Measurements from ENCODE around the genes TAGLN2 and KCNJ10.

DNA sequence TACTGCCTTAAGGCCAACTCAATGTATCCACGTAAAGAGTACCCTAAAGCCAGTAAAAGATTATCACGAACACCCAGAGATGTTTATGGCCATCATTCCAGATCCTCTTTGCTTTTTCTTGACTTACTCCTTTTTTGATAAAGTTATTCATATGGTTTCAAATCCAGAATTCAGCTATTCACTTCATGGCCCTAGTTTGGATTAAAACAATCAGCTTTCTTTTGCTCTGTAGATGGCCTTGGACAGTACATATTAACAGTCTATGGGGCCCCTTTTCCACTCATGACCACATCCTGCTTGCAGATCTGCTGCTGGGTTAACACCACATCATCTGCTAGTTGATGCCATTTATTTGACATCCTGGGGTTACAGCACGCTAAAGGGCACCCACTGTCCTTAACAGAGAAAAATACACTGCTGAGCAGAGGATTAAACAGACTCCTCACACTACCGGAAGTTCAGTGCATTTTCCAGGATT is 1.0 kb upstream of the IFI16 start:
- CAGE, long polyA plus RNA, result no peak
- RRBS, result no CpG with 5 or more reads among the region's 4 CpGs

DNA sequence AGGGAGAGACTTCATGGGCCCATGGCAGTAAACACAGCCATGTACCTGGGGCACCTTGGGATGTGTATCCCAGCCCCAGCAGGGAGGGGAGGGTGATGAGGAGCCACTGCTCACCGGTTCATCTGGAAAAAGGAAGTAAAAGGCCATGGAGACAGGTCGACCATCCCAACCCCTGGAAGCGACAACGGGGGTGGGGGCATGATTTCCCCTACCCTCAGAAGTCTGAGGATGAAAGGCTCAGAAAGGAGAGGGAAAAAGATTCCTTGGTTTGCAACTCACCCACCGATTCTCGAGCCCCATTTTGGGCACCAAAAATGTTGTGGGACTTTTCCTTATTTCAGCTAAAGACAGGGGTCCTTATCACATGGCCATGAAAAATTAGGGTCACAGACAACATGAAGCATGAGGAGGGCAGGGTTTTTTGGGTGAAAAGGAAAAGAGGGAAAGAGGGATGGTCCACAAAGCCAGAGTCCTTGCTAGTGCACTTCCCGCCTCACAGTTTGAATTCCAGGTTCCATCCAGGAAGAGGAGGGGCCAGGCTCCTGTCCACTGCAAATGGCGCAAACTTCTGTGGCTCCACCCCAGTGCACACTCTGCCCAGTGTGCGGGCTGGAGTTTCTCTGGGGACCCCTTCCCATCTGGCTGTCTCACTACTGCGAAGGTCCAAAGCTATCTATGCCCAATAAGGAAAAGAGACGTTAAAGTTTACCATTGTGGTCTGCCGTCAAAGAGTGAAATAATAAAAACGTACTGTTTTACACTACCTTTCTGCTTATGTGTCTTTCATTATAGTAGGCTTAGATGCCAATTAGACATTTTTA is 18.0 kb downstream of the AIM2 start:
- CAGE, long polyA plus RNA, result no peak
- RRBS, result no CpG with 5 or more reads among the region's 13 CpGs

- CAGE, long polyA plus RNA, result no peak
- RRBS, result no CpG with 5 or more reads among the region's 29 CpGs
These were observed 16.4 kb upstream of the ACKR1 start for GRCh38 chr1:159188101-159188800.

DNA sequence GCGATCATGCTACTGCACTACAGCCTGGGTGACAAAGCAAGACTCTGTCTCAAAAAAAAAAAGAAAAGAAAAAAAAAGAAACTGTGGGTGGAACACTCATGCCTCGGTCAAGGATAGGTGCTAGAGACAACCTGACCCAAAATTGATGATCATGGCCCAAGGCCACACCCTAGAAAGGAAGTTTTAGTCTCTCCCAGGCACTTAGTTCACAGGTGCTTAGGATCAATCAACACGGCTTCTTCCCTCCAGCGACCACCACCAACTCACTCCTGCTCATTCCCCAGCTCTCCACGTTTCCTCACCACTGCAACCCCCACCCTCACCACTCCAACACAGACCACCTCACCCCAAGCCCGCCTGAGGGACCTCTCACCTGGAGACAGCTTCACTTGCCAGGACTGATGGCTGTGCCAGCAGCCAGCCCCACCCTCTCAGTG is 7.9 kb downstream of the TAGLN2 start:
- CAGE, long polyA plus RNA, result no peak
- RRBS, result no CpG with 5 or more reads among the region's 6 CpGs

DNA sequence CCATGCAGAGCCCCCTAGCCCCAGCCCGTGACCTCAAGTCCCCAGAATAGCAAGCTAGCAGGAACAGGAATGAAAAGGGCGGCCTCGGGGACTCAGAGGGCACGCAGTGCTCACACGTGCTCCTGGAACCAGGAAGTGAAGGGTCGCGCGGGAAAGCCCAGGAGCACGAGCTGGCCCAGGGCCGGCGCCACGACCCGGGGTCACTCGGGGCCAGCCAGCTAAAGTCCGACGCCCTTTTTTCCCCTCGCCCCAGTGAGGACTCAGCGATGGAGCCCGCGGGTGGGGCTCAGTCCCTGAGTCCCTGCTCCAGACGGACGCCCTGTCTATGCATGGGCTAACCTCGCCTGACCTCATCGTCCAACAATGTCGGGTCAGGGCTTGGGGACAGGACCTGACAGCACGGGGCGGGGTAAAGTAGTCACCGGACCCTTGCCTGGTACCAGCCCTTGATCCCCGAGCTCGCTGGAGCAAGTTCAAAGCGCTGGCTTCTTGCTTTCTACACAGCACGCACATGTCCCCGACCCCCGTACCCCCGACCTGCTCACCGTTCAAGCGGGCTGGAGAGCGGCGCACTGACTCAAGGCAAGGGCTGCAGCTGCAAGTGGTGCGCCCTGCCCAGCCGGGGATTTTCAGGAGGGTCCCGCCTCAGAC is at the start of gene TAGLN2:
Gene TAGLN2, minus strand, starts transcription at position 603 of the 651 bp plus-strand sequence.
- CAGE, long polyA plus RNA, result no peak
- RRBS, result no CpG with 5 or more reads among the region's 42 CpGs

DNA sequence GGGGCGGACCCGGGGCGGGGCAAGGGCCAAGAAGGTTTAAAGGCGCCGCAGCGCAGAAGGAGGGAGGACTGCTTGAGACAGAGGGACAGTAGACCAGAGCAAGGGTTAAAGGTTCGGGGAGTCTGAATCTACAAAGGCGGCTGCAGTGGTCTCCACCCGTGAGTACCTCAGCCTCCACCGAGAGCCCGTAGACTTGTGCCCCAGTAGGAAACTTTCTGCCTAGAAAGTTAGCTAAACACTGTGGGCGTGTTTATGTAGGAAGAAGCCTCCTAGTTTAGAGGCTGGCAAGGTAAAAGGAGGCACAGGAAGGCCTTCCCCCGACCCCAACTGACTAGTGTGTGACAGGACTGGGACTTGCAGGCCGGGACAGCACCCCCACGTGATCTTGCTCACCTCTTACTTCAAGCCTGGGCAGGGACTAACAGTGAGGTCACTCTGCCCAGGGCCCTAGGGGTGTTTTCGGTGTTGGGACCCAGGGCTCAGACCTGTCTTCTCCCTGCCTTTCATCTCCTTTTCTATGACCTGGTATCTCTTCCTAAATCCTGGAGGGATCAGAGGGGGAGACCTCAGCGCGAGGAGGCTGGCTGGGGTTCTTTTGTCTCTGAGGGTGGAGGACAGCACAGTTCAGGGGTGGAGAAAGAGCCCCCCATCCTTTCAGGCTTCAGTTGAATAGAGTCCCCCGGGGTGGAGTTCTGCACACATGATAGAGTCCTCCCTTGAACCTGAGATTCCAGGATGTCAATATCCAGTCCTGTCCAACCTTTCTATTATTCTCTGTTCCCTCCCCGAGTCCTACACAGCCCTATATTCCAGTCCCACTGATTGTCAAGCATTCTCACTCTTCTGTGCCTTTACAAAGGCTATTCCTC is 483 bp upstream of the TAGLN2 start:
- CAGE, long polyA plus RNA, result no peak
- RRBS, result no CpG with 5 or more reads among the region's 20 CpGs

- CAGE, long polyA plus RNA, result no peak
- RRBS, result 88% methylated on average over 8 of the region's 24 CpGs
These were observed 3.1 kb upstream of the TAGLN2 start for GRCh38 chr1:159928188-159928967.

DNA sequence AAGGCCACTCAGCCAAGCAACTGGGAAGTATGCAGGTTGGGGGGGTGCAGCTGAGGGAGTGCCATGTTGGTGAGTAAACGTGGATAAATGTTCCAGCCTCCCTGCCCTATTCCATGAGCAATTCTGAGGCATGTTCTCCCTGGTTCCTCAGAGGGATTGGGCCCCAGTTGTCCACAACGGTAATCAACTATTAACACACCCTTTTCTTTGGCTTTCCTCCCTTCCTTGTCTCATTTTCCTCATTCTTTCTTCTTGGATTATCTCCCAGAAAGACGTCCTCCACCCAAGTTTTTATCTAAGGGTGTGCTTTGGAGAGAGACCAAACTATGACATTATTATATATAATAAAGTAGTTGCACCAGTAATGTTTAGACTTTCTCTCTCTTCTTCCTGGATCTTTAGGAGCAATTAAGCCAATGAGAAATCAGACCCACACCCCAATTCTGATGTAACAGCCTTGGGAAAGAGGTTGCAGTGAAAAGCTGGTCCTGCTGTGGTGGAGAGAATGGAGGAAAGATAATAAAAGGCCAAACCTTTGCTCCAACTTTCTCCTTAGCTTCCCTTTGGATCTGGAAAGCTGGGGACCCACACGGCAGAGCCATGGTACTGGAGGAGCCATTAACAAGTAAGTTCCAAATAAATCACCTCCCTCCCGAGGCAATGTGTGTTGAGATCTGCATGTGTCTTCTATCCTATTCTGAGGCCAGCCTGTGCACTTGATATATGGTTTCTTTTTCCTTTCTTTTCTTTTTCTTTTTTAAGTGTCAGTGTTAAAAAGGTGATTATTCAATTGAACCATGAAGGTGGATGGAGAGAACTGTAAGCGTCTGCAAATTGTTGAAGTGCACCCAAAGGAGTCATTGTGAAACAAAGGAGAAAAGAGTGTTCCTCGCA is 7.0 kb upstream of the SLAMF9 start:
- CAGE, long polyA plus RNA, result no peak
- RRBS, result no CpG with 5 or more reads among the region's 7 CpGs

DNA sequence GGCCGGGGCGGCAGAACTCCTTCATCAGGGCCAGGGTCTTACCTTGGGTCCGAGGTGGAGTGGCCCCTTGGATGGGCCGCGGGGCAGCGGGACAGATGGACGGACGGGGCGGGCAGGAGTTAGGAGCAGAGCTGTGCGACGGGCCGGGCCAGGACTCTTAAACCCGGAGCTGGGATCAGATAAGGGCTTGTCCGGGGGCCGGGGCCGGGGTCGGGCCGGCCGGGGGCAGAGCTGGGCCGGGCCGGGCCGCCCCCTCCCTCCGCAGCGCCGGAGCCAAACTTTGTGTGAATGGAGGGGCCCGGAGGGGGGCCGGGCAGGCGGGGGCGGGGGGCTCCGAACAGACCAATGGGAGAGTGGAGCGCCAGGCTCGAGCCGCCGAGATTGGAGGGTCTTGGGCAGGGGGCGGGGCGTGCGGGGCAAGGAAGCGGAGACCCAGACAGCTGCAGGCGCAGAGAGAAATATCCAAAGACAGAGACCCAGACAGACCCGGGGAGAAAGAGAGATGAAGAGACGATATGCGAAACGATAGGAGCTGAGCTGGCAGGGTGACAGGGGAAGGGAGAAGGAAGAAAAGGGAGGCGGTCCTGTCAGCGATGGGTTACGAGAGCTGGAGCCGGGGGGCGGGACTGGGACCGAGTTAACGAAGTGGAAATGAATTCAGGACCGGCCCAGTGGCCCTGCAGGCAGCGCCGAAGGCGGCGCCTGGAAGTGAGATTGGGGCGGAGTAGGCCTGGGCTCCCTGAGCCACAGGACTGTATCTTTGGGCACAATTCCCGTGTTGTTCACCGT is at the start of gene KCNJ10:
Gene KCNJ10, minus strand, starts transcription at position 181 of the 789 bp plus-strand sequence.
- CAGE, long polyA plus RNA, result no peak
- RRBS, result 0% methylated on average over 3 of the region's 58 CpGs

DNA sequence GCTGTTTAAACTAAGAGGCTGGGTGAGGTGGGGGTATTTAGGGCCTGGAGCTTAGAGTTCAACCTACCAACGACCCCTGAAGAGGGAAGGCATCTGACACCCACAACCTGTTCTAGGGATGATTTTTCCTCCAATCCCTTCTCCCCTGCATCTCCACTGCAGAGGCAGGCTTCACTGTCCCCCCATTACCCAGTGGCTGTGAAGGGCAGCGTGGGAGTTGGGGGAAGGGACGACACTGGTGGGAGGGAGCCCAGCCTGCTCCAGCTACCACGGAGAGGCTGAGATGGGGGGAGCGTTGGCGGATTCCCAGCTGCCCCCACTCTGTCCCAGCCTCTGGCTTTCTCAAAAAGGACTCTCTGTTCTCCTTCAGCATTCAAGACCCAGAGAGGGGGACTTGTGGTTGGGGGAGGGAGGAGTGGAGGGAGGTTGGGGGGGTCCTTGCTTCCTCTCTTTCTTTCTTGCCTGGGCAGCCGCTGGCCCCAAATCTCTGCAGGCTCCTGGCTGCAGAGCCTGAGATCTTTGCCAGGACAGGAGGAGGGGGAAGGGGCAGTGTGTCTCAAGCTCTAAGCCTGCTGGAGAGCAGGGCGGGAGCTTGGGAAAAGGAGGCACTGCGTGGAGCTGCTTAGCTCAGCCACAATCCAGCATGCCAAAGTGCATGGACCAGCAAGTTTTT is 2.1 kb downstream of the ATP1A2 start:
- CAGE, long polyA plus RNA, result no peak
- RRBS, result no CpG with 5 or more reads among the region's 9 CpGs

DNA sequence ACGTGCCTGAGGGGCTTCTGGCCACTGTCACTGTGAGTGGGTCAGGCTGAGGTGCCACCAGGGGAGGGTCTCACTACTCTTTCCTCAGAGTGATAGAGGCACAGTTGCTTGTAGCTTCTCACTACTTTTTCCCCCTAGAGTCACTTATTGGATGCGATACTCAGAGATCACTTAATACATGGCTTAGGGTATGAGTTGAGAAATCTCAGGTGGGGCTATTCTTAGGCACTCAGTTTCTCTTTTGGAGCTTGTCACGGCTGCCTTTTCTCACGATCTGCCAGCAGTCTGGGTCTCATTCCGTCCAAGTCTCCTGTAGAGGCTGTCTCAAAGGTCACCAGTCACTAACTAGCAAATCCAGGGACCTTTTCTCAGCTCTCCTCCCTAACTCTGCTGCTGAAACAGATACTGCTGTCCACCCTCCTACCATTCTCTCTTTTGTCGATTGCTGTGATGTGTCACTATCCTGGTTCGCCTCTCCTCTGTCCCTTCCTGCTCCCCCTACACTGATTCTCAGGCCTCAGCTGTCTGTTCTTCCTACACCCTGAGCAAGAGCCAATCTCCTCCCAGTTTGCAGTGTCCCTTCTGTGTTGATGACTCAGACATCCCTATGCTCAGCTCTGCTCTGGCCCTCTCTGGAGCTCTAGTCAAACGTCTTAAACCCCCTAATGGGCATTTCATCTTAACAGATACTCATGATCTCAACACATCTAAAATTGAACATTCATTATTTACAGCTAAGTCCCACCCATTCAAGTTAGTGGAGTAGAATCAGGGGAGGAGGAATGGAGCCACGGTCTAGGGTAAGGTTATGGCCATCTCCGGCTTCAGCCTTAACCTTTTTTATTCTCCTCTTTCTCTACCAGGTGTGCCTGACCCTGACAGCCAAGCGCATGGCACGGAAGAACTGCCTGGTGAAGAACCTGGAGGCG is 12.5 kb downstream of the ATP1A2 start:
- CAGE, long polyA plus RNA, result no peak
- RRBS, result no CpG with 5 or more reads among the region's 13 CpGs

- CAGE, long polyA plus RNA, result no peak
- RRBS, result no CpG with 5 or more reads among the region's 1 CpG
These were observed 7.8 kb upstream of the ATP1A4 start for GRCh38 chr1:160143686-160143978.

GRCh38 chr1:160204167-160204935 is 833 bp upstream of the PEA15 start:
- CAGE, long polyA plus RNA, result no peak
- RRBS, result no CpG with 5 or more reads among the region's 3 CpGs

DNA sequence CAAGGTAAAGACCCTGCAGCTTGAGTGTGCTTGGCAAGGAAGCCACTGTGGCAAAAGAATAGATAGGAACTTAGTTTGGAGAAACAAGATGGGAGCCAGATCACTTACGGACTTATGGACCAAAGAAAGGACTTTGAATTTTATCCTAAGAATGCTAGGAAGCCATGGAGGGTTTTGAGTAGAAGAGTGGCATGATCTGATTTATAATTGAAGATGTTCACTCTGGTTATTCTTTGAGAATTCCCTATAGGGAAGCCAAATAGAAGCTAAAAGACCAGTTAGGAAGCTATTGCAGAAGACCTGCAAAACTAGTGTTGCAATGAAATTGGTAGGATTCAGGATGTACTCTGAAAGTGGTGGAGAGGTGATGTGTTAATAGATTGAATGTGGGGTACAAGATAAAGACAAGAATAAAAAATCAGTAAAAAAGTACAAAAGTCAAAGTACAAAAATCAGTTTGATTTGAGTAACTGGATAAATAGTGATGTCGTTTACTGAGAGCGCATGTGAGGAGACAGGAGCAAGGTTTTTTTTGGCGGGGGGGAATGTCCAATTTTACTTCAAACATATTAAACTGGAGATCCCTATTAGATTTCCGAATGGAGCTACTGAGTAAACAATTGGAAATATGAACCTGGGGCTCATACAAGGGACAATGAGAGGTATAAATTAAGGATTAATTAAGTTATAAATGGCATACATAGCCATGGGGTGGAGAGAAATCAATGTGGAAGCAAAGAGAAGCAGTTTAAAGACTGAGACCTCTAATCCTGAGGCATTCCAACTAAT is 2.4 kb upstream of the DCAF8 start:
- CAGE, long polyA plus RNA, result no peak
- RRBS, result no CpG with 5 or more reads among the region's 5 CpGs

GRCh38 chr1:160401287-160401921 is 1.0 kb downstream of the VANGL2 start:
- CAGE, long polyA plus RNA, result no peak
- RRBS, result no CpG with 5 or more reads among the region's 15 CpGs

- CAGE, long polyA plus RNA, result no peak
- RRBS, result no CpG with 5 or more reads among the region's 14 CpGs
These were observed 27.6 kb downstream of the VANGL2 start for GRCh38 chr1:160427807-160428447.

DNA sequence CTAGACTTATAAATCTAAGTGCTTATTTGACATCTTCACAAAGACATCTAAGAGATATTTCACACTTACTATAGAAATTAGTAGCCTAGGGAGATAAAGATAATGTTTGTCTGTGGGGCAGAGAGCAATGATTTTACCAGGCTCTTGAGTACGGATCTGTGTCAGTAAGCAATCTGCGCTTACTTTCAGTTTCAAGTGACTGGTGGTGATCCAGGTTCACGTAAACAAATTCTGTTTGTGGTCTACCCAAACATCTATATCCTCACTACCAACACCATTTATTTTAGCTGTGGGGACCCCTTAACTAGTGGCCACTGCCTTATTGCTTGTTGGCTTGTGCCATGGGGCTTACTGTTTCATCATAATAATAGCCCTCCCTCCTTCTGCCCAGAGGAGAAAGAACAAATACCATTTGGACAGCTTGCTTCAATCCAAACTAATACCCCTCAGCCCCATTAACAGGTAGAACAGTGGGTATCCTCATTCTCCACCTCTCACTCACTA is 37.6 kb downstream of the VANGL2 start:
- CAGE, long polyA plus RNA, result no peak
- RRBS, result no CpG with 5 or more reads among the region's 3 CpGs

DNA sequence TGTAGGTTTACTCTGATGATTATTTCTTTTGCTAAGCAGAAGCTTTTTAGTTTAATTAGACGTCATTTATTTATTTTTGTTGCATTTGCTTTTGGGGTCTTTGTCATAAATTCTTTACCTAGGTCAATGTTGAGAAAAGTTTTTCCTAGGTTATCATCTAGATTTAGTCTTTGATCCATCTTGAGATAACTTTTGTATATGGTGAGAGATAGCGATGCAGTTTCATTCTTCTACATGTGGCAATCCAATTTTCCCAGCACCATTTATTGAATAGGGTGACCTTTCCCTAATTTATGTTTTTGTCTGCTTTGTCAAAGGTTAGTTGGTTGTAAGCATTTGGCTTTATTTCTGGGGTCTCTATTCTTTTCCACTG is 43.7 kb downstream of the VANGL2 start:
- CAGE, long polyA plus RNA, result no peak
- RRBS, result no CpG with 5 or more reads among the region's 2 CpGs

DNA sequence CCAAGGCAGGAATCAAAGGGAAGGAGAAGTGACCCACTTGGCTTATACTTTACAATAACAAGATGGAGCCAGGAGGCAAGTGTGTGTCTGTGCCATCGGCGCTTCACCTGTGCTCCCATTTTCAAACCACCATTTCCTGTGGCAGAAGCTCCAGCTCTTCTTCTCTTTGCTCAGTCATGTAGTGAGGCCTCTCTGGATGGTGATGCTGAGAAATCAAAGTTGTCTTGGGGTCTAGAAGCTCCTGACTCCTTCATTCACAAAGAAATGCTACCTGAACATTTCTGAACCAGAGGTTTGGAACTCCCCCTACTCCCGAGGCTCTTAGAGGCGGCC is 18.1 kb downstream of the SLAMF1 start:
- CAGE, long polyA plus RNA, result no peak
- RRBS, result no CpG with 5 or more reads among the region's 4 CpGs

- CAGE, long polyA plus RNA, result no peak
- RRBS, result no CpG with 5 or more reads among the region's 12 CpGs
These were observed 17.6 kb downstream of the SLAMF1 start for GRCh38 chr1:160629111-160629699.